PFSK-1 (cell line): ENCODE data around the genes CT47C1, PGRMC1, UBE2A and RPL39.

GRCh38 chrX:118718540-118719126, 8.8 kb upstream of the IL13RA1 start:
- RRBS = no CpG with 5 or more reads among the region's 6 CpGs

DNA sequence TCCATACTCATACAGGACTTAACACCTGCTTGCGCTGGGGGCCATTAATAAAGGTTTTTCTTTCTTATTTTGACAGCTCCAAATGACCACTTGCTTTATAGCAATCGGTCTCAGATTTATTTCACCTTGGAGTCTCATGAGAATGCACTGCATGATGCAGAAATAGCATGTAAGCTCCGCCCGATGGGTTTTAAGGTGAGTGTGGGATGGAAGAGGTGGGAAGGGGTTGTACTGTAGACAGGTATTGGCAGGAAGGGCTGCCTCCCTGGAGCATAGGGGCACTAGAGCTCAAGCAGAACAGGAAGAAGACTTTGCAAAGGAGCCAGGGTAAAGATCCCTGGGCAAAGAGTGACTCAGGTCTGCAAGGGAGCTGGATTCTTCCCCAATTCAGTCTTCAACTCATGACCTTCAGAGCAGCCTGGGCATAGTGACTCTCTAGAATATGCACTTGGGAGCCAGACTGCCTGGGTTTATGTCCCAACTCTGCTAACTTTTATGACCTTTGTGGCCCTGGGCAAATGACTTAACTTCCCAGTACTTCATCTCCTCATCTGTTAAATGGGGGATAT, 3.9 kb downstream of the LONRF3 start:
- RRBS = no CpG with 5 or more reads among the region's 4 CpGs

DNA sequence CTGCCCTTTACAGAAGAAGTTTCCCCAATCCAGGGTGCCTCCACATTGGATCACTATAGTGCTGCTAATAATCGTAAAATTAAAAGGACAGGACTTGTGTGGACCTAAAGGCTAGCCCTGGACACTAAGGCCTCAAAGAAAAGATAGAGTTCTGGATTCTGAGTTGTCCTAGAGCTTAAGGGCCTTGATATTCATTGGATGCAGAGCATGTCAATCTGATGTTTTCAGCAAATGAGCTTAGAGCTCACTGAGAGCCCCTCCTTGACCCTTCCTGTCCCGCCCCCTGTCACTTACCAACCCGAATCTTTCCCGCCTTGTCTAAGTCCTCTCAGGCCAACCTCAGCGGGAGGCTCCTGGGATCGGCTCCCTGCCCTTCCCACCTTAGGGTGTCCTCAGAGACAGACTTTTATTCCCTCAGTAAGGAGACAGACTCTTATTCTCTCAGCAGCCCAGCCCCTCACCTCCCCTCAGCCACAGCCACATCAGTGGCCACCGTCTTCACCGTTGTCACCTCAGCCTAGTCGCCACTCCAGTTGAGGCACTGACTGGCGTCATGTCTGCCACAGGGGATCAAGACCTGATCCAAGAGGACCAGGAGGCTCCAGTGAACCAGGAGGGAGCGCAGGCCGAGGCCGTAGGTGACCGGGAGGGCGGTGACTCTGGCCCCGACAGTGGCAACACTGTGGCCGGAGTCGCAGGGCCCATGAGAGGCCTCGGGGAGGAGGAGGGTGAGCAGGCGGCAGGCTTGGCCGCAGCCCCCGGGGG, at the start of gene CT47C1:
Gene CT47C1 (plus strand): TSS at position 321 of the 765 bp plus-strand sequence.
- RRBS = 81% methylated on average over 9 of the region's 22 CpGs

DNA sequence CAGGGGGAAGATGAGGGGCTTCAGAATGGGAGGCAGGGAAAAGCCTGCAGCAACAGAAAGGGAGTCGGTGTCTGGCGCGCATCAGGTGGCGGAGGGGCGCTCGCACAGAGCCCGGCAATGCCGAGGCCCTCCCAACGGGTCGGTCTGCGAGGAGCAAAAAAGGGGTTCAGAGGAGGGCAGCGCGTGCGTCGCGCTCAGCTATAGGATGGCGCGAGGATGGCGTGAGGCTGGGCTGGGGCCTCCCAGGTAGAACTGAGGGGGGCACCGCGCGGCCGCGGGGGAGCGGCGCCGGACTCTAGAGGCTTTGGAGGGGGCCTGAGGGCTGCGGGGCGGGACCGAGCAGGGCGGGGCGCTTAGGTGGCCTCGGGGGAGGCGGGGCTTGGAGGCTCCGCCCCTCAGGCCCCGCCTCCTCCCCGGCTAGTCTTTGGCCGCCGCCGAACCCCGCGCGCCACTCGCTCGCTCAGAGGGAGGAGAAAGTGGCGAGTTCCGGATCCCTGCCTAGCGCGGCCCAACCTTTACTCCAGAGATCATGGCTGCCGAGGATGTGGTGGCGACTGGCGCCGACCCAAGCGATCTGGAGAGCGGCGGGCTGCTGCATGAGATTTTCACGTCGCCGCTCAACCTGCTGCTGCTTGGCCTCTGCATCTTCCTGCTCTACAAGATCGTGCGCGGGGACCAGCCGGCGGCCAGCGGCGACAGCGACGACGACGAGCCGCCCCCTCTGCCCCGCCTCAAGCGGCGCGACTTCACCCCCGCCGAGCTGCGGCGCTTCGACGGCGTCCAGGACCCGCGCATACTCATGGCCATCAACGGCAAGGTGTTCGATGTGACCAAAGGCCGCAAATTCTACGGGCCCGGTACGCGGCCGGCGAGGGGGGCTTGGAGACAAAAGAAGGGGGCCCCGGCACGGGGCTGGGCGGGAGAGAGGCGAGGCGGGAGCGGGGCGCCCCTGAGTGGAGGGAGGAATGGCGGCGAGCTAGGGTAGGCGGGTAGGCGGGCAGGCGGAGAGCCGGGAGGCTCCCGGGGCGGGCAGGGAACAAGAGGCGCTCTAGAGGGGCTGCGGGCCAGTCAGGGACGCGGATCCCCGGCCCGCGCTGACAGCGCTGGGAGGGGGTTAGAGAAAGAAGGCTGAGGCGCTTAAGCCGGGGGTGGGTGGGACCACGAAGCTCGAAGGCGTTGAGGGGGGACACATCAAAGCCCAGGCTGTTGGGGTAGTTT, at the start of gene PGRMC1:
Gene PGRMC1 (plus strand): TSS at position 451 of the 1,218 bp plus-strand sequence.
- RRBS = 2% methylated on average over 34 of the region's 121 CpGs

GRCh38 chrX:119477724-119478350, 9.6 kb downstream of the SLC25A5 start:
- RRBS = no CpG with 5 or more reads among the region's 6 CpGs

GRCh38 chrX:119574273-119575461, at the start of gene UBE2A:
Gene UBE2A (plus strand): TSS chrX:119574563.
- RRBS = 2% methylated on average over 47 of the region's 101 CpGs

DNA sequence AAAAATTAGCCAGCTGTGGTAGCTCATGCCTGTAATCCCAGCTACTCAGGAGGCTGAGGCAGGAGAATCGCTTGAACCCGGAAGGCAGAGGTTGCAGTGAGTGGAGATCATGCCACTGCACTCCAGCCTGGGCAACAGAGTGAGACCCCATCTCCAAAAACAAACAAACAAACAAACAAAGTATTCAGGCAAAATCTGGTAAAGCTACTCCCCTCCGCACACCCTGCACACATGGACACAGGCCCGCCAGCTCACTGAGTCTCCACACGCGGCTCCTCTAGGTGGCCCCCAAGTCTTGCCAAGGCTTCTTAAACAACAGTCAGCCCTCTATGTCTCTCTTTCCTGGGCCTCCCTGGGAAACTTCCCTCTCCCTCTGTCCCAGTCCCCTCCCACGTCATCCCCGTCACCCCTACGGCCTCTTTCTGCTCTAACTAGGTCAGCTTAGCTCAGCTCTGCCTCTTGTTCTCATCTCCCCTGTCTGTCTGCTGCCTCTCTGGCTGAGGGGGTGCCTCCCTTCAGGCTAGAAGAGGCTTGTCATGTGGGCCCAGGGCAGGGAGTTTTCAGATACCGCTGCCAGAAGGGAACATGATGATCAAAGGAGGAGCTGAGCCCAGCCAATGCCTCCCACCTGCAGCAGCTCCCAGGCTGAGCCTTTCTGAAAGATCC, 38.9 kb downstream of the SEPTIN6 start:
- RRBS = no CpG with 5 or more reads among the region's 10 CpGs

DNA sequence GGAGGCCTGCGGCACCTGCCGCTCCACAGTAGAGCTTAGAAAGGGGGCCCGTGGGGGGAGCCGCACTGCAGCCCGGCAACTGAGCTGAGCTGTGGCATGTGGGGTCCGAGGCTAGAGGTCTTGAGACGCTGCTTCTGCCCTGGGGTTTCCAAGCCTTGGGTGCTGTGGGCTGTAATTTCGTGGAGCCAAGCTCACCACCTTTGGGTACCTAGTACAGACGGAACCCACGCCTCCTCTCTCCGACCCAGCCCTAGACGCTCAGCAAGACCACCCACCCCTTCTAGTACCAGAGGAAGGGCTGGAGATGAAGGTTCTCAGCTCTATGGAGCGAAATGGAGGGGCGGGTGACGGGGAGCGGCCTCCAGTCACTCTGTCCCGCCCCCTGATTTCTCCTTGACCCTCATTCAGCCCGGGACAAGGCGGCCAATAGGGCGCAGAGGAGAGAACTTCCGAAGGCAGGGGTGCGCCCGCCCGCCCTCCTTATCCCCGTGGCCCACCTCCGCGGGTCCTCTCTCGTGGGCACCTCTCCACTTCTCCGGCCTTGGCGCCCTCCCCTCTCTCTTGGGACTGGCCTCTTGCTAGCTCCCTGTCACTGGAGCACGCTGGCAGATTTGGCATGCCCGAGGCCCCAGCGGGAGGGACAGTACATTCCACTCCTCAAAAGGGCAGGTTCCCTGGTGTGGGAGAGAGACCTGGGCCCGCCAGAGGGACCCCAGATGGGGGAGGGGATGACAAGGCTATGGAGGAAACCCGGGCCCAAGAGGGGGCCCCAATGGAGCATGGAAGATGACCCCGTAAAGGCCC, 982 bp upstream of the SEPTIN6 start:
- RRBS = 96% methylated on average over 8 of the region's 36 CpGs

DNA sequence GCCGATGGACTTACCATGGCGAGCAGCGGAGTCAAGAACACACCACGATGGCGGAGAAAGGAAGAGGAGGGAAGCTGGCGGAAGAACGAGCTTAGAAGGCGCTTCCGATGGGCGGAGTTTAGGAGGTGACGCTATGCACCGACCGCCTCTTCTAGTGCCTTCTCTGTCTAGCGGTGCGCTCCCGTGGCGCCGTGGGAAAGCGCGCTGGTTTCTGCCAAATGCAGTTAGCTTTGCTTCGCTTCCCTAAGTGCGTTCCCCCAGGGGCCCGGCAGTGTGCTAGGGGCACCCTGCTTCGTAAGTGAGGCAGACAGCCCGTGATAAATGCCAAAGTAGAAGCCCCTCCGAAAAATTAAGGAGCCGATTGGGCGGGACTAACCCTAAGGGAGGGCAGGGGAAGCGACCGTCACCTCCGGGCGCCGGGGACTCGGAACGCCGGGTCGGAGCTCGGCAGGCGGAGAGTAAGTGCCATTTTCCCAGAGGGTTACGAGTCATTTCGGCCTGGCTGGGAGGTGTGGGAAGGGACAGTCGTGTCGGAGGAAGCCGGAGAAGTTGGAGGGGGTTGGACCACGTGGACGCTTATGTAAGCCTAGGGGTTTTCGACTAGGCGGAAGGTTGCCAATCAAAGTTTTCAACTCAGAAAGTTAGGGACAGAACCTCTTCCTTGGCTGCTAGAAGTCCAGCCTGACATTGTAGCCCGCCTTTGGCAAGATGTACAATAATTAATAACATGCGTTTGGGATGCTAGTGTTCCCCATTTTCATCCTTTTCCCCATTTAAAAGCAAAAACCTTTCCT, at the start of gene RPL39:
Gene RPL39 (minus strand): TSS at position 71 of the 794 bp plus-strand sequence.
- RRBS = 0% methylated on average over 7 of the region's 50 CpGs

GRCh38 chrX:119845497-119845886, 7.3 kb downstream of the UPF3B start:
- RRBS = no CpG with 5 or more reads among the region's 2 CpGs

GRCh38 chrX:120538005-120538531, 22.7 kb downstream of the CUL4B start:
- RRBS = no CpG with 5 or more reads among the region's 3 CpGs

DNA sequence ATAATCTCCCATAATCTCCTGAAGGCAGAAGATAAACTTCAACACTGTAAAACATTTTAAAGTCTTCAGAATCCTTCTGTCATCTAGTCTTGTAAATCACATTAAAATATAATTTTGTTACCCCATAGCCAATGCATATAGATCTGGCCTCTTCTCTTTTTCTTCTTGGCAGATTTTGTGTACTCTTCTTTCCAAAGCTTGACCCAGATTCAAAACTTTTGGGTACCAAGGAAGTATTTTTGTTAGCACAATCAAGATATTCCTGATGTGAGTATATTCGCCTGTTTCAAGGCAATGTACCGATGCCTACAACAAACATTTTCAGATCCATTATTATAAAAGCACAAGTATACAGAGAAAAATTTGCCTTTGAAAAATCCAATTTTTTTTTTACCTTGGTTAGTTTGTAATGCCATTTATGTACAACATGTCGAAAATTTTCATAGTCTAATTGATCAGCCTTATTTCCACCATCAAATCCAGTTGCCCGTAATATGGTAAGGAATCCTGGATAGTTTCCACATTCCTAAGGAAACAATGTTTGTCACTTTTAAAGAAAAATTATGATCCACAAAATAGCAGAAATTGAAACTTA, 109.1 kb downstream of the THOC2 start:
- RRBS = no CpG with 5 or more reads among the region's 4 CpGs

- RRBS = no CpG with 5 or more reads among the region's 5 CpGs
Observed at GRCh38 chrX:123679062-123679956, 53.5 kb downstream of the THOC2 start.

- RRBS = no CpG with 5 or more reads among the region's 3 CpGs
Observed at GRCh38 chrX:123809960-123810305, 49.9 kb upstream of the XIAP start.

DNA sequence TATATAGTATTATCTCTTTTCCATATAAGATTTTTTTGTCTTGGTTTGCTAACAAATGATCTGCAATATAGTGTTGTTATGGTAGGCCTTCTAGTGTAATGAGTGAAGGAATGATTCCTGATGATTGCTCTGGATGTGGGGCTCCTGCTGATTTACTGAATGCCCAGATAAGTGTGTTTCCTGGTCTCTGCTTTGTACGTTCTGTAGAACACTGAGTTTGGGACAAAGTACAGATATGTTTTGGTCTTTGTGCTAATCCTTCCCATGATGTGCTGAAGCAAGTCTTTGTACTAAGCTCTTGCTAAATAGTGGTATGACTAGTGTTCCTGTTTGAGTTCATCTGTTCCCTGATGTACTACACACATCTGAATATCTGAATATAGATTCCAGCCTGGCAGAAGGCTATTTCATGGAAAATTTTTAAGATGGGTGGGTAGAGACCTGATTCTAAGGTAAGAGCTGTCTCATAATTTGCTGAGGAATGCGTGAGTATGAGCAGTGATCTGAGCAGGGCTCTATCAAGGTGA, 36.9 kb upstream of the XIAP start:
- RRBS = no CpG with 5 or more reads among the region's 2 CpGs

DNA sequence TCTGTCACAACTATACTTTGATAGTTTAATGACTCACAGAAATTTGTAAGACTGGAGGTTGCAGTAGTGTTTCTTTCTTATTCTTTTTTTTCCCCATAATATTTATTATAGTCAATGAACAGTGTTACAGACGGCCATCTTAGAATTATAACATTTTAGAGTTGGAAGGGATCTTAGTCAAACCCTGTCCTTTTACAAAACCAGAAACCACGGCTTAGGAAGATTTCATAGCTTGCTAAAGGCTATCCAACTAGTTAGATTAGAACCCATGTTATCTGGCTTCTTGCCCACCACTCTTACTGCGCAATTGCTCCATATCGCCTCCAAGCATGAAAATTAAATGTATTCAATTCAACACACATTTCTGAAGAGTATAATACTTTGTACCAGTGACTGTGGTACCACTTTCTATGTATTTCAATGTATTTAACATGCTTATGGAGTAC, 1.1 kb downstream of the XIAP start:
- RRBS = no CpG with 5 or more reads among the region's 4 CpGs

DNA sequence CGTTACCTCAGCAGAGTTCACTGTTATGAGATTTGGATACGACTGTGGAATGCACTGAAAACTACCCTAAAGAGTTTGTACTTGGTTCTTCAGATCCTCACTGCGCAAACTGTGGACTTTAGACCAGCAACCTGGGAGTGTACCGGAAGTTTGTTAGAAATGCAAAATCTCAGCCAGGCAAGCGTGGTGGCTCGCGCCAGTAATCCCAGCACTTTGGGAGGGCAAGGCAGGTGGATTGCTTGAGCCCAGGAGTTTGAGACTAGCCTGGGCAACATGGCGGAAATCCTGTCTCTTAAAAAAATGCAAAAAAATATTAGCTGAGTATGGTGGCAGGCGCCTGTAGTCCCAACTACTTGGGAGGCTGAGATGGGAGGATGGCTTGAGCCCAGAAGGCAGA, 9.5 kb upstream of the STAG2 start:
- RRBS = no CpG with 5 or more reads among the region's 9 CpGs

- RRBS = no CpG with 5 or more reads among the region's 2 CpGs
Observed at GRCh38 chrX:123968268-123968552, 6.7 kb downstream of the STAG2 start.

DNA sequence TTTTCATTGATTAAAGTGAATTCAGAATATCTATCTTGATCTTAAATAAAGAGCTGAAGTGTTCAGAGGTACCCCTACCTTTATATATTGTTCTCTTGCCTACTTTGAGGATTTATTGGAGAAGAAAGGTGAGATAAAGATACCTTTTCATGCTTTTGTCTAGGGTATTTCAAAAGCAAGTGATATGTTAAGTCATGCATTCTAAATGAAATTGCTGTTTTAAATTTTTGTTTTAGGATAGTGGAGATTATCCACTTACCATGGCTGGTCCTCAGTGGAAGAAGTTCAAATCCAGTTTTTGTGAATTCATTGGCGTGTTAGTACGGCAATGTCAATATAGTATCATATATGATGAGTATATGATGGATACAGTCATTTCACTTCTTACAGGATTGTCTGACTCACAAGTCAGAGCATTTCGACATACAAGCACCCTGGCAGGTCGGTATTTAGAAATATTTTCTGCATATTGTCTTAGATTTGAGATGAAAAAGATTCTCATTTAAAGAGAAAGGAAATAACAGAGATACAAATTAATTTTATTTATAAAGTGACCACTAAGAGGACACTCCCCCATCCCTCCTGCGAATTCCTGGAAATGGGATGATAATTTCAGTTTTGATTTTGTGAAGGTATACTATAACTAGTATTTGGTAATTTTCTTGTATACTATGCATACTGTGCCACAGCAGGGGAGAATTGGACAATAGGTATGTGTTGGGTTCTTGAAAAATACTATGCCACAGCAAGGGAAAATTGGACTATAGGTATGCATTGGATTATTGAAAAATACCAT, 83.6 kb downstream of the STAG2 start:
- RRBS = no CpG with 5 or more reads among the region's 5 CpGs